Ascending aorta (tissue), 1 donor: ENCODE data around the genes PSMA3 and CCDC175.

- PRO-cap = no peak
Observed at GRCh38 chr14:56806427-56806851, 3.8 kb downstream of the OTX2 start.

DNA sequence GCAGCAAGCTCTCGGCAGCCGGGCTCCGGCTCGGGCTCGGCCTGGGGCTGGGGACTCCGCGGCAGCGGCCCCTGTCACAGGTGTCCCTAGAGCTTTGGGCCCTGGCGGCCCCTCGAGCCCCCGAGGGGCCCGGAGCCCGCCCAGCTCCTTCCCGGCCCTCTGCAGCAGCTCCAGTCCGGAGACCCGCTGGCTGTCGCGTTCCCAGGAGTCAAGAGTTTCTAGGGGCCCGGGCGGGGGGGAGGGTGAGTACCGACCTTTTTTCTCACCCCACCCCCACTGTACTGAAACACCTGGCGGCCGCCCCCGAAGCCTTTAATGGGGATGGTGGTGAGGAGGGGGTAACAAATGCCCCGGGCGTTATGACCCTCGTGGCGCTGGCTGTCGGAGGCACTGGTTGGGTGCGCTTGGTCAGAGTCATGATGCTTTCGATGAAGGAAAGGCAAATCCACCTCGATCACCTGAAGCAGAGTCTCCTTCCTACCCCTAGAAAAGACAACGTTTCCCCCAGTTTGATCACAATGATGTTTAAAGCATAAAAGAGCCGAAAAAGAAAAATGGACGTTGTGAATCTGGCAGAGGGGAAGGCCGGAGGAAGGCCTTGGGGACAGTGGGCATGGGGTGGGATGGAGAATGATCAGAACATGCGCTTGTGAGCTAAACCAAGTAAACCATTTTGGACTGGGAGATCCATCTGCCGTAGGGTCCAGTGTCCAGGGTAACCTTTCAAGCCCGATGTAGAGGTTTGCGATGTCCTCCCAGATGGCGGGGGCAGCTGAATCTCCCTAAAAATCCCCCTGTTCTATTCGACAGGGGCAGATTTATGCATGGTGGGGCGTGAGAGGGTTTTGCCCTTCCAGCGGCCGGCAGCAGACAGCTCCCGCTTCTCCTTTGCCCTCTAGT, 2.0 kb upstream of the OTX2 start:
- PRO-cap = no peak

DNA sequence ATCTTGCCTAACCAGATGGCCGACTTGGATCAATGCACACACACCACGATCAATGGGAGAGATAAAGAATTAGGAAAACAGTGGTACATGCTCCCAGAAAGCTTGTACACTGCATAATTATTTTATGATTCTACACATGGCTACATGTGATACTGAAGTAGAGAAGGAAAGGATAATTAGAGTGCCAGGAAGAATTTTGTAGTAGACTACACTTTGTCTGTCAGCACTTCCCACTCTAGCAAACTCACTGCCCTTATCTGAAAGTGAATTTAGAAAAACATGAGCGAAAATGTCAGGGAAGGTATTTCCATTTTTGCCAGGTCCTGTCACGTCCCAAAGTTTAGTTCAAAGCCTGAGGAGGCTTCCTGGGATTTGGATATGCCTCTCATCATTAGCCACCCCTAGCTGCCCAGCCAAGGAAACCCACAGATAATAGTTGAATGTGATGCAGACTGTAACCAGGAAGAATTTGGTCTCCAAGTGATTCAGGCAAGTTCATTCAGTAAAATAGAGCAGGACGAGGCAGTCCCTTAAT, 199.5 kb upstream of the OTX2 start:
- PRO-cap = no peak

DNA sequence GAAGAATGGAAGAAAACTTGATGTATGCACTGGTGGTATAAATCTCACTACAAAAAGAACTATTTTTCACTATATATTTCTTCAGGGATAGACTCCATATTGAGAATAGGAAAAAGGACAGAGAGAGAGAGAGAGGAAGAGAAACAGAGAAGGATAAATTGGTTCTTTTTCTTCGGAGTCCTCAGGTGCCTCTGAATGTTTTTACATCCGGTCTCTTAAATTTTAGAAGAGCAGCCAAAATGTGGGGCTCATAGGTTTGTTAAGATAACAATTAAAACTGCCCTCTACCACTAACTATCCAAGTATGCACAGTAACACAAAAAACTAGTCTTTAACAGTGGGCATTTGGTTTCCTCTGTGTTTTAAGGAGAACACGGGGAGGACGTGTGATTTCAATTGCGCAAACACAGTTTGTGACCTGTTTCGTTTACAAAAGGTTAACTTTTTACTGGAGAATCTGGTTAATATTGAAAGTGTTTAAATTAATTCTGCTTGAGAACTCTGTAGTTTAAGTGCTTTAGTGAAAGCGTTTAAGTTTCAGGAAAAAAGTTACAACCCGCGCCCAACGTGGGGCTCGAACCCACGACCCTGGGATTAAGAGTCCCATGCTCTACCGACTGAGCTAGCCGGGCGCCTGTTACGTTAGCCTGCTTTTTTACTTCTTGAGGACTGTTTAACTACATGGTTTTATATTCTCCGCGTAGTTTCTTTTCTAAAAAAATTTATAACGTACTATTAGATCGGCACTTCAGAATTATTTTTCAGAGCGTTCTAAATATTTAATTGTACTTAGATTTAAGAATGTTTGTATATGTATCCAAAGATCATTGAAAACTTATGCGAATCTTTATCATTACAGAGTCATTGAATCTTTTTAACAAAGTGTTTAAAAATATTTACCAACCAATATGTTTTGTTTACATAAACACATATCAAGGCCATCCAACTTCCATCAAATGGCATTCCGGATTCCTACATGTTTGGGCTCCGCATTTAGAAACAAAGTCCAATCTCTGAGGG, 5.0 kb upstream of the PSMA3 start:
- PRO-cap = no peak

GRCh38 chr14:58244539-58245625, at the start of gene PSMA3:
TSS of gene PSMA3 (plus strand) at chr14:58244843.
- PRO-cap = bidirectional peak, plus-strand start at chr14:58244856, minus-strand start at chr14:58244702

- PRO-cap = bidirectional peak, plus-strand start at chr14:58297883, minus-strand start at chr14:58297790; bidirectional peak, plus-strand start at chr14:58298442, minus-strand start at chr14:58298115
Observed at GRCh38 chr14:58297249-58298317, 772 bp upstream of the ARID4A start.

GRCh38 chr14:58346973-58347296, 48.6 kb downstream of the ARID4A start:
- PRO-cap = no peak

- PRO-cap = no peak
Observed at GRCh38 chr14:58351012-58351673, 44.6 kb upstream of the TOMM20L start.

GRCh38 chr14:58749039-58749669, 111.4 kb downstream of the DACT1 start:
- PRO-cap = no peak

DNA sequence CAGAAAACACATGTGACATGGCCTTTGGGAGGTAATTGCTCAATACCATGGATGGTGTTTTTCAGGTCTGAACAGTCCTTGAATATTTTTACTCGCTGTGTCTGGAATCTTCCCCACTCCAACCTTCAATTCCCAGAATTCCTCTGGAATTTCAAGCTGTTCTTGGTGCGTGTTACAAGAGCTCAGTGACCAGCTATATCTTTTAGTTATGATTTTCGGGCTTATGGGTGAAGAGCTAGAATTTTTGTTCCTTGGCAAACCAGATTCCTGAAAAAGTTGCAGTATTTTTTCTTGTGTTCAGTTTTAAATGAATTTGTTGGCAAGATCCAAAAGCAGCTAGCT, 85.4 kb downstream of the DAAM1 start:
- PRO-cap = no peak

- PRO-cap = no peak
Observed at GRCh38 chr14:59333786-59334303, 131.3 kb downstream of the GPR135 start.

DNA sequence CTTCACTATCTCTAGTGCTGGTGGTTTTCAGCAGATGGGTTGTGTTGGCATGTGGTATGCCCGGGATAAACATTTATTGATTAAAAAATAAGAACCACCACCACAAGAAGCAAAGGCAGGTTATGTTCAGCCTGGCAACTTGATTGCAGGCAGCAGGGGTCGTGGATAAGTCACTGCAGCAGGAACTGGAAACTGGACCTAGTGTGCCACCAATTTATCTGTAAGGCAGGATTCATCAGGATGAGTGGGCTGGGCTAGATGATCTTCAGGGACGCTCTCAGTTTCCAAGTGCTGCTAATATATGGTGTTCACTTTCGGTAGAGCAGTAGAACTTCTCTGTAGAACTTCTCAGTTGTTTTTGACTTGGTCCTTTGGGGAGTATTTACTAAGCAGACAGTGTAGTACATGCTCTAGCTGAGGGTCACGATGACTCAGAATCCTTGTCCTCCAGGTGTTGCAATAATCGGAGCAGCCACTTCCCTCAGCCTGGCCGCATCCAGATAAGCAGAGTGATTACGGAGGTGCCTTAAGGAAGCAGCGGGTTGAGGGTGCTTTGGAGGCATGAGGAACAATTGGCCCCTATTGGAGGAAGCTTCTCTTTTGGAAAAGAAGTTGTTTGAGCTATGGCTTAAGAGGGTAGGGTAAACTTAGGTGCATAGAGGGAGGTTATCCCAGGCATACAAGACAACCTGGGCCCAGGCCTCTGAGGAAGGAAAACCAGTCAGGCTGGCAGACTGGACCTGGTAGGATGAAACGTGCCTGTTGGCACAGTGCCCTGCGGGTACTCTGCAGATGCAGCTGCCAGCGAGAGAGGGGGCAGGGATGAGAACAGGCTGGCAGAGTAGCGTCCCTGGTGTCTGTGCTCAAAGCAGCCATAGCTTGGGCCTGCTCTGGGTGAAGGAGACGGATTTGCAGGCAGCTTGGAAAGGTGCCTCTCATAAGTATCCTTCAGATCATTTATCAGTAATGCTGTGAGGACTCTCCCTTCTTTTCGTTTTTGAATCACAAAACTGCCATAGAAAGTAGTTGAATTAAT, 104.0 kb downstream of the GPR135 start:
- PRO-cap = no peak

DNA sequence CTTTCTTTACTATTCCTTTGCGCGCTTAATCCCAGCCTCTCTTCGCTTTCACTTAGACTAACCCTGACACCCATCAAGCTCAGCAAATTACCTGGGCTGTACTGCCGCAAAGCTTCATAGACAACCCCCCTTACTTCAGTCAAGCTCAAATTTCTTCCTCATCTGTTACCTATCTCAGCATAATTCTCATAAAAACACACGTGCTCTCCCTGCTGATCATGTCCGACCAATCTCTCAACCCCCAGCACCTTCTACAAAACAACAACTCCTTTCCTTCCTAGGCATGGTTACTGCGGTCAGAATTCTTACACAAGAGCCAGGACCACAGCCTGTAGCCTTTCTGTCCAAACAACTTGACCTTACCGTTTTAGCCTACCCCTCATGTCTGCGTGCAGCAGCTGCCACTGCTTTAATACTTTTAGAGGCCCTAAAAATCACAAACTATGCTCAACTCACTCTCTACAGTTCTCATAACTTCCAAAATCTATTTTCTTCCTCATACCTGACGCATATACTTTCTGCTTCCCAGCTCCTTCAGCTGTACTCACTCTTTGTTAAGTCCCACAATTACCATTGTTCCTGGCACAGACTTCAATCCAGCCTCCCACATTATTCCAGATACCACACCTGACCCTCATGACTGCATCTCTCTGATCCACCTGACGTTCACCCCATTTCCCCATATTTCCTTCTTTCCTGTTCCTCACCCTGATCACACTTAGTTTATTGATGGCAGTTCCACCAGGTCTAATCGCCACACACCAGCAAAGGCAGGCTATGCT, 17.7 kb downstream of the GPR135 start:
- PRO-cap = no peak

DNA sequence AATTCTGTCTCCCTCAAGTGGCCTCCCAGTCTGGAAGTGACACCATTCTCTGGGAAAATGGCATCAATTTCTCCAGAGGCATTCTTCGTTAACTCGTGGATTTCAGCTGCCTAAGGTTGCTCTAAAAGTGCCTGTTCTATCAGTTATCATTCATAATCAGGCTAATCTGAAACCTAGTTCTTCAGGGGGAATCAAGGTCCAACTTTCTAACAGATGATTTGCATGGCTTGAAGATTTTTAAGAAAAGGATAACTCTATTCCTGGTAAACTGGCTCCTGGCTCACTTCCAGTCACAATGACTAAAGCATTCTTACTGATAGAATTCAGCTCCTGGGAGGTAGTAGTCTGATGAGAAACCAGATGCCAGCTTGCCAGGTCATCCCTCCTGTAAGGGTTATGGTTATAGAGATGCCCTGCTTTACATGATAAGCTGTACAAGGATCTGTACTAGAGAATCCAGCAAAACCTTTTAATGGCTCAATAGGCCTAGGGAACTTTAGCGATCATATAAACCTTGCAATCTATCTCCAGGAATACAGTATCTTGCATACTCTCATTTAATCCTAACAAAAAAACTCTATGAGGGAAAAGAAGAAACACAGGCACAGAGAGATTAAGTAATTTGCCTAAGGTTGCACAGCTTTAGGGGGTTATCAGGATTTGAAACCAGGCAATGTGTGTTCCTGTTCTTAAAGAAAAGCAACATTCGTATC, 1.5 kb downstream of the L3HYPDH start:
- PRO-cap = no peak

GRCh38 chr14:59576133-59576936, at the start of gene CCDC175:
TSS of gene CCDC175 (minus strand) at chr14:59576812.
- PRO-cap = no peak

- PRO-cap = no peak
Observed at GRCh38 chr14:59900620-59900839, 30.0 kb upstream of the RTN1 start.

DNA sequence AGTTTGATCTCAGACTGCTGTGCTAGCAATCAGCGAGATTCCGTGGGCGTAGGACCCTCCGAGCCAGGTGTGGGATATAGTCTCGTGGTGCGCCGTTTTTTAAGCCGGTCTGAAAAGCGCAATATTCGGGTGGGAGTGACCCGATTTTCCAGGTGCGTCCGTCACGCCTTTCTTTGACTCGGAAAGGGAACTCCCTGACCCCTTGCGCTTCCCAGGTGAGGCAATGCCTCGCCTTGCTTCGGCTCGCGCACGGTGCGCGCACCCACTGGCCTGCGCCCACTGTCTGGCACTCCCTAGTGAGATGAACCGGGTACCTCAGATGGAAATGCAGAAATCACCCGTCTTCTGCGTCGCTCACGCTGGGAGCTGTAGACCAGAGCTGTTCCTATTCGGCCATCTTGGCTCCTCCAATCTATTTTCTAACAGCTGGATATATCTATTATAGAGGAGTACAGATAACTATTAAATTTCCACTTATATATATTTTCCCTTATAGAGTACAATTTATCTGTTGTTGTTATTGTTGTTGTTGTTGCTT, 81.6 kb upstream of the RTN1 start:
- PRO-cap = no peak

DNA sequence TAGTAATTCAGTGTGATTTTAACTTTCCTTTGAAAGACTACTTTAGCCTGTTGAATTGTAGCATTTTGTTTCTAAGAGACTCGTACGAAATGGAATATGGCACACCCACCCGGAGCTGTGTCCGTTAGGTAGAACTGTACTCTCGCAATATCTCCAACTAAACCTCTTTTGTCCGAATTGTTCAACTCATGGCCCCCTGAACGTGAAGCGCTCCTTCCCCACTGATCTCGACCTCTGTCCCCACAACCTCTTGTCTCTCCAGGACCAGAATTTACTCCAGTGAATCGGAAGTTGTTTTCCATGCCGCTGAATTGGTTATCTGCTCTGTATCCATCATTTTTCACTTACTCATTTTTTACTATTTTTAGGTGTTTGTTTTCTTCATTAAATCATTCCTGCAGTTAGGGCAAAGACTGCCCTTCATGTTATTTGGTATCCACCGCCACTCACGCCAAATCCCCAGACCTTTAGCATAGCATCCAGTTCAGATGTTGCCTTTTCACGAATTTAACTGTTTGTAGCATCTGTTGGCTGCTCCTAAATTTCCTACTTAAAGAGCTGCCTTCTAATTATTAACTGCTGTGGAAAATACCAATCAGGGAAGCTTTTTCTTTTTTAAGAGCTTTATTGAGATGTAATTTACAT, 995 bp downstream of the PCNX4 start:
- PRO-cap = unidirectional peak, minus-strand start at position 236 of the sequence

DNA sequence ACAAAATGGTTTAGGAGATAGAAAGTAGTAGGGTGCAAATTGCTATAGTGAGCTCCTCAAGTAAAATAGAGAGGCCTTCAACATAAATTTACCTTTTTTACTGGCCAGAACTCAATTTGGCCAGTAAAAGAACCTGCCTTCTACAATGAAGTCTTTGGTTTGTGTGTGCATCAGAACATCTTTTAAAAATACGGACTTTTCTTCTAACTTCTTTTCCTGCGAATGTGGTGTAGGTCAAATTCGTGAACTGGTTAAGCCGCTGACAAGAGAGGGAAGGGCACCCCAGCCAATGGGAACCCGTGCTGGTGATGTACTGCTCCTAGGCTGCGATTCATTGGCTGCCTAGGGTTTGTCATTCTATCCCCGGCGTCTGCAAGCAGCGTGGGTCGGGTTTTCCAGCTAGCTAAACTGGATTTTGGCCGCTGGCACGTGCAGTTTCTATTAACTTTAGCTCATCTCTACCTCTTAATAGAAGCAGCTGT, 1.2 kb upstream of the PPM1A start:
- PRO-cap = bidirectional peak, plus-strand start at position 360 of the sequence, minus-strand start at position 249 of the sequence

DNA sequence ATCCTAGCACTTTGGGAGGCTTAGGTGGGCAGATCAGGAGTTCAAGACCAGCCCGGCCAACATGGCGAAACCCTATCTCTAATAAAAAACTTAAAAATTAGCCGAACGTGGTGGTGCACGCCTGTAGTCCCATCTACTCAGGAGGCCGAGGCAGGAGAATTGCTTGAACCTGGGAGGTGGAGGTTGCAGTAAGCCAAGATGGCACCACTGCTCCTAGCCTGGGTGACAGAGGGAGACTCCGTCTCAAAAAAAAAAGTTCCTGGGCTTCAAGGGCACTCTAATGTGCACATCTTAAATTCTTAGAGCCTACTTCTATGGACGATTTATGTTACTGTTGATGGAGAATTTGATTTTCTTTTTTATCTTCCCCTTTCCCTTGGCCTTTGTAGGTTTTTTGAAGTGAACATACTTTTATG, 14.0 kb downstream of the PPM1A start:
- PRO-cap = no peak